ENCODE data around the genes RHBDD1, SCYGR3 and SCYGR8.

GRCh38 chr2:226763197-226763980, 36.2 kb downstream of the IRS1 start:
- RAMPAGE, long total RNA = no peak
- RRBS, 2 experiments = no CpG with 5 or more reads among the region's 4 CpGs
CAGE:
- cytosol, long polyA minus RNA = no peak
- cytosol, long polyA plus RNA = no peak
- long polyA plus RNA = no peak
- nucleolus, long total RNA = no peak
- nucleus, long polyA plus RNA = no peak
- nucleus, long total RNA = no peak

- RAMPAGE, long total RNA = start-site peak on the plus strand at chr2:226836036-226836146, 389 and 571 reads in 2 replicates
- RRBS, 2 experiments = under 1 to 1% methylated on average over 28 to 33 of the region's 85 CpGs
CAGE:
- cytosol, long polyA minus RNA = start-site peak on the minus strand at chr2:226835907-226835913, 21 reads; start-site peak on the plus strand at chr2:226836054-226836106, 168 reads
- cytosol, long polyA plus RNA = no peak
- long polyA plus RNA = no peak
- nucleolus, long total RNA = no peak
- nucleus, long polyA plus RNA = no peak
- nucleus, long total RNA = no peak
These were observed at the start of gene RHBDD1 for GRCh38 chr2:226835245-226836236. RHBDD1 (plus strand) TSS chr2:226836054.

DNA sequence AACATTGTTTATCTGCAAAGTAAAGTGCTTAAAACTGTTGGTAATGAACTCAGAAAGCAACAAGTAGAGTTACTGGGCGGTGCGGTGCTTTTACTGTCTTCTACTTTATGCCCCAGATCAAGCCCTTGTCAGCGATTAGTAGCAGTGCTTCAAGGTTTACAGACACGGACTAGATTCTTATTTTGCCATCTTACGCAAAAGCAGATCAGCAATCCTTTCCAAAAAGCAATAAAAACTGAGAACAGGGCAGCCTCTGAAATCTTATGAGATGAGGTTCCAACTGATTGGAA, 15.5 kb downstream of the COL4A3 start:
- RAMPAGE, long total RNA = no peak
- RRBS, 2 experiments = no CpG with 5 or more reads among the region's 5 CpGs
CAGE:
- cytosol, long polyA minus RNA = no peak
- cytosol, long polyA plus RNA = no peak
- long polyA plus RNA = no peak
- nucleolus, long total RNA = no peak
- nucleus, long polyA plus RNA = no peak
- nucleus, long total RNA = no peak

DNA sequence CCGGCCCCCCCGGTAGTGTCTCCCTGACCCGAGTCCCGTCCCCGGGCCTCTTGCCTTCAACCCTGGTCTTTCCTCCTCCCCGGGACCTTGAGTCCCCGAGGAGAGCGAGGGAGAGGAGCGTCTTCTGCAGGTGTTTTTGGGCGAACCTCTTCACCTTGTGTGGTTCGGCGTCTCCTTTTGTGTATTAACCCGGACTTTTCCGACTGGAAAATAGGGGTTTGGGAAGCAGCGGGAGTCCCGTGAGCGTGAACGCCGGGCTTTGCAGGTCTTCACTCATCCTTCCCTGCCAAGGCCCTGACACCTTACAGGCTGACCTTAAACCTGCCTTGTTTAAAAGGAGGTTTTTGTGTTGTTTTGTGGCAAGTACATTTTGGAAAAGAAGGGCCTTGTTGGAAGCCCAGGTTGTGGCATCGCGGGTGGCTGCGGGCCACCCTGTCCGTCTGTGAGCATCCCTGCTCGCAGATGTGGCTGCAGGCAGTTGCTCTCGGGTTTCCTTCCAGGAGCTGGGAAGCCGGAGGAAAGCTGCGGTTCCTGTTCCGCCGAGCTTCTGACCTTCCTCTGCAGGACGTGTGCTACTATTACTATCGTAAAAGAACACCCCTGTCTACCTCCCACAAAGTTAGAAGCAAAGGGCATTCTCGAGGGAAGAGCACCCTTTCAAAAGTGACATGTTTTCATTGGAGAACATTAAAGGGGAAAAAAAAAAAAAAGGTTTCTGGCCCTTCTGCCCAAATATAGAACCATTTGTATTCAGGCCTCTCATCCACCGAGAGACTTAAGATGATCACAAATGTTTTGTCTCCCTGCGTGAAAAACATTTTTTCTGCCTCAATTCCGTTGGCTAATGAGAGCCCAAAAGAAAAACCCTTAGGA, 716 bp downstream of the MFF start:
- RAMPAGE, long total RNA = no peak
- RRBS, 2 experiments = 2% methylated on average over 7 to 12 of the region's 35 CpGs
CAGE:
- cytosol, long polyA minus RNA = no peak
- cytosol, long polyA plus RNA = no peak
- long polyA plus RNA = no peak
- nucleolus, long total RNA = no peak
- nucleus, long polyA plus RNA = no peak
- nucleus, long total RNA = no peak

DNA sequence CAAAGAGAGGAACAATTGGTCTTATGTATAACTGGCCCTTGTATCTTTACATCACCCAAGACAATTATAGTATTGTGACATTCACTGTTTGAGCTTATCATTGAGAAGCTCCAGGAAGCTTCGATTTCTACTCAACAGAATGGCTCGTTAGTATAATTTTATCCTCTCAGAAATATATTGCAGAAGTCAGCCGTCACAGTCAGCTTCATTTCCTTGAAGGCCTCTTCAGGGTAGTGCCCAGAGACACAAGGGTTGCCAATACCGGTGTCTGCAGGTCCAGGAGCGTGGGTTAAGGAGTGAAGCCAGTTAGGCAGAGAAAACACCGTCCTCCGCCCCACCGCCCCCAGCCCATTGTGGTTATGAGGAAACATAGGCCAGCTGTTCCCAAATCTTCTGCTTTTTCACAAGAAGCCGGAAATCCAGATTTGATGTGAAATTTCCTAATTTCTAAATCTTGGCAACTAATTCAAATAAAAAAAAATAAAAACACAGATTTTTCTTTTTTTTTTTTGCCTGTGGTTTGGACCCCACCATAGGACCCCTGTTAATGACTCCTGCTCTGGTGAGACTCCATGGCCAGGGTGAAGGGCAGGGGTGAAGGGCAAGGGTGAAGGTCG, 28.4 kb upstream of the SCYGR1 start:
- RAMPAGE, long total RNA = no peak
- RRBS, 2 experiments = no CpG with 5 or more reads among the region's 10 CpGs
CAGE:
- cytosol, long polyA minus RNA = no peak
- cytosol, long polyA plus RNA = no peak
- long polyA plus RNA = no peak
- nucleolus, long total RNA = no peak
- nucleus, long polyA plus RNA = no peak
- nucleus, long total RNA = no peak

DNA sequence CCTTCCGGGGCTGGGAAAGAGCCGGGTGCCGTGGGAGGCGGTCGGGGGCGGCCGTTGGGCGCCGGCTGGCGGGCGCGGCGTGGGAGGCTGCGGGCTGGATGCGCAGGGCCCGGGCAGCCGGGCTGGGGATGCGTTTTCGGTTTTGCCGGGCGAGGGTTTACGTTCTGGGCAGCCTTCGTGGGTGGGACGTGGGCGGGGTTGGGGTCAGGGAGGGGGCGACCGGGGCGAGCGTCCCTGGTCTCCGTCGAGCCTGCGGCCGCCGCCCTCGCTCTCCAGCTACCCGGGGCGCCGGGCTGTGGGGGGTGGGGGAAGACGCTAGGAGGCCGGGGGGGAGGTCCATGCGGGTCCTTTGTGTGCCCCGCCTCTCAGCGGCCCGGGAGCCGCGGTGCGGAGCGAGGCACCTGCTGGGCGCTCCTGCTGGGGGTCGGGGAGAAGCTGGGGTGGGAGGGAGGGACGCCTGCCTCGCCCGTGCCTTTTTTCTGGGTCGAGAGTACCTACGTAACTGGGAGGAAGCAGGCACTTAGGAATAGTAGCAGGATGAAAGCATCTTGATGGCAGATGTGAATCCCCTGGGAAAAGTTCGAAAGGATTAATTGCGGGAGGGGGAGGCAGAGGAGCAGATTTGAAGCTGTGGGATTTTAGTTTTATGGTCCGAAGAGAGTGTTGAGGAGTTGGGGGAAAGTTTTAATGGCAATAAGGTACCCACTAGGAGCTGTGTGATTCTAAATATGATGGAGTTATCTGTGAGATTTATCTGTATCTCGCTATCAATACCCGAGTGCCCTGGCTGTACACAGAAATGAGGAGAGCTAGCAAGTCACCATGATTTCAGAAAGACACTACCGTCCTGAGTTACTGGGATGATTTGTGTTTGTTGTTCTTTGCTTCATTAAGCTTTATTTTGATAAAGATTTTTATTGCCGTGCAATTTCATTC, 973 bp downstream of the AGFG1 start:
- RAMPAGE, long total RNA = no peak
- RRBS, 2 experiments = 1 to 2% methylated on average over 37 to 39 of the region's 62 CpGs
CAGE:
- cytosol, long polyA minus RNA = no peak
- cytosol, long polyA plus RNA = no peak
- long polyA plus RNA = no peak
- nucleolus, long total RNA = start-site peak on the minus strand centred at position 135 of the sequence, 7 bp wide, 6 reads
- nucleus, long polyA plus RNA = start-site peak on the plus strand centred at position 298 of the sequence, 373 bp wide, 17 and 33 reads in 2 replicates
- nucleus, long total RNA = no peak

DNA sequence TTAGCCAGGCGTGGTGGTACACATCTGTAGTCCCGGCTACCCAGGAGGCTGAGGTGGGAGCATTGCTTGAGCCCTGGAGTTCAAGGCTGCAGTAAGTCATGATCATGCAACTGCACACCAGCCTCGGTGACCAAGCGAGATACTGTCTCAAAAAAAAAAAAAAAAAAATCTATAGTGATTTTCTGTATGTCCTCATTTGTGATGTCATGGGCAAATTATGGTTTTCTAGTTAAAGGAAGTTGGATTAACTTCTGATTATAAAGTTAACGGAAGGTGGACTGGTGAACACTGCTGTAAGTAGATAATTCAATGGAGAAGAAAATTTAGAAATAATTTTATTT, 23.4 kb downstream of the AGFG1 start:
- RAMPAGE, long total RNA = no peak
- RRBS, 2 experiments = no CpG with 5 or more reads among the region's 5 CpGs
CAGE:
- cytosol, long polyA minus RNA = no peak
- cytosol, long polyA plus RNA = no peak
- long polyA plus RNA = no peak
- nucleolus, long total RNA = no peak
- nucleus, long polyA plus RNA = no peak
- nucleus, long total RNA = no peak

DNA sequence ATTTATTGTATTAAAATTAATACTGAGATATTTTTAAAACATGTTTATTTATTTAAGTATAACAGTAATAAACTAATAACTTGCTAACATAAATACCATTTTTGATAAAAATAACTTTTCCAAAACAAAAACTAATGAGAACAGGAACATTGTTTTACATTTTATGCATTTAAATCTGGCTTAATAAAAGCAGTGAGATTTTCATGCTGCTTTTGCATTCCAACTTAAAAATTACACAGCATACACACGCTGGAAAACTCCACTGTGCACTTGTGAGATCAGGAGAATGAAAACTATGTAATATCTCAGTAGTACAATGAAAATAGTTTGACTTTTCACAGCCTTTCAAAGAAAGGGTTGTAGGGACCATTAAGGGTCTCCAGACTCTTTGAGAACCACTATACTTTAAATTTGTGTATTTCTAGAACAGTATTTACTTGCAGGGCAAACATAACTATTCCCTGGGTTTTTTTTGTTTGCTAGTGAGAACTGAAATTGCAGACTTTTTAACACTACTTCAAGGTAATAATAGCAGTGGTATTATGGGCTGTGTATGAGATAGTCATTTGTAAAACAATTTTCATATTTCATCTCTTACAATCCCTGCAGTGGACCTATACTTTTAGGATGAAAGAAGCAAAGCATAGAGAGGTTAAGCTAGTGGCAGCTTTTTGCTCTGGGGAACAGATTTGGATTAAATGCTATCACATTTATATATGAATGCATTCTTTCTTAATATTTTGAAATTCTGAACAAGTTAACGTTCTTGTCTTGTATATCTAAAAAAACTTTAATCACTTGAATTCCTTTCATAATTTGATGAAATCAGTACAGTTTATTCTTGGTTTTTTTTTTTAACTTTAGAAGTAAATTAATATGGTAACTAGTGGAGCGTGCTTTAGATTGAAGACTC, 40.9 kb upstream of the SCYGR2 start:
- RAMPAGE, long total RNA = no peak
- RRBS, 2 experiments = no CpG with 5 or more reads among the region's 3 CpGs
CAGE:
- cytosol, long polyA minus RNA = start-site peak on the plus strand centred at position 127 of the sequence, 8 bp wide, 41 reads
- cytosol, long polyA plus RNA = no peak
- long polyA plus RNA = no peak
- nucleolus, long total RNA = no peak
- nucleus, long polyA plus RNA = no peak
- nucleus, long total RNA = no peak

- RAMPAGE, long total RNA = no peak
- RRBS, 2 experiments = no CpG with 5 or more reads among the region's 3 CpGs
CAGE:
- cytosol, long polyA minus RNA = no peak
- cytosol, long polyA plus RNA = no peak
- long polyA plus RNA = no peak
- nucleolus, long total RNA = no peak
- nucleus, long polyA plus RNA = no peak
- nucleus, long total RNA = no peak
These were observed at the start of gene SCYGR3 for GRCh38 chr2:227614767-227615021. SCYGR3 (minus strand) TSS chr2:227614840.

DNA sequence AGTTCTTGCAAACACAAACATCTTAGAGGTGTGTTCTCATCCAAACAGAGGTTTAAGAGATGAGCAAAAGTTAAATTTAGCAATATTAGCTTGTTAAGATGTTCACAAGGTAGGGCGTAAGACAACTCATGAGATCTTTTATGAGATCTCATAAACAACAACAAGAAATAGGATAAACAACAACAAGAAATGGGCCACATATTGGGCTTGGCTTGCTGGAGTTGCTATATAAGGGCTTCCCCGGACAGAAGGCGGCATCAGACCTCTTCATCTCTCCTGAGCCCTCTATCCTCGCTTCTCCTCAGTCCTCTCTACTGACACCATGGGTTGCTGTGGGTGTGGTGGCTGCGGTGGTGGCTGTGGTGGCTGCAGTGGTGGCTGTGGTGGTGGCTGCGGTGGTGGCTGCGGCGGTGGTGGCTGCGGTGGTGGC, at the start of gene SCYGR8:
Gene SCYGR8, plus strand, starts transcription at position 323 of the 430 bp plus-strand sequence.
- RAMPAGE, long total RNA = no peak
- RRBS, 2 experiments = no CpG with 5 or more reads among the region's 9 CpGs
CAGE:
- cytosol, long polyA minus RNA = no peak
- cytosol, long polyA plus RNA = no peak
- long polyA plus RNA = no peak
- nucleolus, long total RNA = no peak
- nucleus, long polyA plus RNA = no peak
- nucleus, long total RNA = no peak

DNA sequence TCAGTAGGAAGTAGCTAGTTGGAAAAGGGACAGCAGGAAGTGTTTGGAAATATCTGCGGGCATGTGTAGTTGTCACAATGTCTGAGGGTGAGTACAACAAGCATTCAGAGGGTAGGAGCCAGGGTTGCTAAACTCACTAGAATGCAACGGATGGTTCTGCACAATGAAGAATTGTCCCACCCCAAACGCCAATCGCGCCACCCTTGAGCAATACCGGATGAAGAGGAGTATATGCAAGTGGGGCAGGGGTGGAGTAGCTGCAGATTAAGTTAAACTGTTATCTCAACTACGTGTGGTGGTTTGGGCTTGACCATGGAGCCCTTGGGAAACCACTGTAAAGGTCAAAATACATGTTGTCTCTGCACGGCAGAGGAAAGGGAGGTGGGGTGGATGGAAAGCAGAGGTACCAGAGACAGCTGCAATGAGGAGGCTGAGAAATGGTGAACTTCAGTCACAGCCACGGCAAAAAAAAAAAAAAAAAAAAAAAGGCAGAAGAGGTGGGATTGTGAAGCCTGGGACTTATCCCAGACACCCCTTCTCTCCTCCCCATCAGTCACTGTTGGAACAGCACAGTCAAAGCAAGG, 5.2 kb downstream of the CCL20 start:
- RAMPAGE, long total RNA = no peak
- RRBS, 2 experiments = no CpG with 5 or more reads among the region's 9 CpGs
CAGE:
- cytosol, long polyA minus RNA = no peak
- cytosol, long polyA plus RNA = no peak
- long polyA plus RNA = no peak
- nucleolus, long total RNA = no peak
- nucleus, long polyA plus RNA = no peak
- nucleus, long total RNA = no peak

DNA sequence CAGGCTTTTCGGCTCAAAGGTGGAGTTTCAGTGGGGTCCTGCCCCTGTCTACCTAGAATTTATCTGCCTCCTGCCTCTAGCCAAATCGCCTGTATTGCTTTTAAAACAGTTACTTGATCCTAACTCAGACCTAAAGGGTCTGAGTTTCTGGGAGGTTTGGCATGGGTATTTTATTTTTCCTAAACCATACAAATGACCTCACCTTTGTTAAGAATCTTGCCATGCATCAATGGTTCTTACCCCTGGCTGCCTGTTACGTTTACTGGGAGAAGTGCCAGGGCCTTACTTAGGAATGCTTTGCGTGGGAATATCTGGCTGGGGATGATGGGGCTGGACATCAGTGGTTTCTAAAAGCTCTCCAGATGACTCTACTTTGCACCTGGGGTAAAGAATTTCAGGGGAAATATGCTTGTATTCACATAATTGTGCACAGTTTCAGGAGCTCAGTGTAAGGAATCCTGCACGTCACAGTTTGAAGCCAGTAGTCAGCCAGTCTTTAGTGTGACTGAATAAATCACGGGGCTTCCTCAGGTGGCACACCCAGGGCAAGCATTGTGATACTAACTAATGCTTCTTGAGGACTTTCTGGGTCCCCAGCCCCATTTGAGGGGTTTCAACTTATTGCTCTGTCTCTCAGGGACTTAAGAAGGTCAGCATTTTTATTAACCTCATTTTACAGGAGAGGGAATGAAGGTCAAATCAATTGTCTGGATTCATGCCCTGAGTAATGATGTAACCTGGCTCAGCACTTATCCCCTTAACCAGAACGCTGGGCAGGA, 18.2 kb upstream of the DAW1 start:
- RAMPAGE, long total RNA = no peak
- RRBS, 2 experiments = no CpG with 5 or more reads among the region's 7 CpGs
CAGE:
- cytosol, long polyA minus RNA = no peak
- cytosol, long polyA plus RNA = no peak
- long polyA plus RNA = no peak
- nucleolus, long total RNA = no peak
- nucleus, long polyA plus RNA = no peak
- nucleus, long total RNA = no peak

GRCh38 chr2:228611122-228611719, 429.7 kb upstream of the SPHKAP start:
- RAMPAGE, long total RNA = no peak
- RRBS, 2 experiments = no CpG with 5 or more reads among the region's 1 CpG
CAGE:
- cytosol, long polyA minus RNA = no peak
- cytosol, long polyA plus RNA = no peak
- long polyA plus RNA = no peak
- nucleolus, long total RNA = no peak
- nucleus, long polyA plus RNA = no peak
- nucleus, long total RNA = no peak

DNA sequence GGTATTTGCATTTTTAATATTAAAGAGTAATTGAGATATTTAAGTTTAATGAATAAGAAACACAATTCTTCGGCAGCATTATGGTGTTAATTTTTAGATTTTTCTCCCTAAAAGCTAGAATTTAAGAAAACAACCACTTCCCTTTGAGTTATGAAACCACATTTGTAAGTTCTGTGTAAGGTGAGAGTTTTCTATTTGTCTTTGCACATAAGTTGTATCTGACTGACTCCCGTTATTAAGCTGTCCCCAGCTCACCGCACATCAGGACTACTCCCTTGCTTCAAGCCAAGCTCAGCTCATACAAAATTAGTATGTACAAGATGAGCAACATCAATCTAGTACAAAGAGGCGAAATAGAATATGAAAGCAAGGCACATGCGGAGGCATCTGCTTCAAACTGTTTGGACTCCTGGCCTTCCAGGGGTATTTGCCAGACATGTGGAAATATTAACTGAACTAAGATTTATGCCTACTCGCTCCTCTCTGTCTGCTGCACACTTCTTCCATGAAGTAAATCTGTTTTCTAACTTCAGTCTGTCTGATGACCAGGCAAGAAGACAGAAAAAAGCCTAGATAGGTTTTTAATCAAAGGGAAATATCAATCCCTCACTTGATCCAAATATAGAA, 499.9 kb downstream of the PID1 start:
- RAMPAGE, long total RNA = no peak
- RRBS, 2 experiments = no CpG with 5 or more reads among the region's 6 CpGs
CAGE:
- cytosol, long polyA minus RNA = no peak
- cytosol, long polyA plus RNA = no peak
- long polyA plus RNA = no peak
- nucleolus, long total RNA = no peak
- nucleus, long polyA plus RNA = no peak
- nucleus, long total RNA = no peak

GRCh38 chr2:229078677-229079235, 192.3 kb downstream of the PID1 start:
- RAMPAGE, long total RNA = no peak
- RRBS, 2 experiments = no CpG with 5 or more reads among the region's 3 CpGs
CAGE:
- cytosol, long polyA minus RNA = no peak
- cytosol, long polyA plus RNA = no peak
- long polyA plus RNA = no peak
- nucleolus, long total RNA = no peak
- nucleus, long polyA plus RNA = no peak
- nucleus, long total RNA = no peak

DNA sequence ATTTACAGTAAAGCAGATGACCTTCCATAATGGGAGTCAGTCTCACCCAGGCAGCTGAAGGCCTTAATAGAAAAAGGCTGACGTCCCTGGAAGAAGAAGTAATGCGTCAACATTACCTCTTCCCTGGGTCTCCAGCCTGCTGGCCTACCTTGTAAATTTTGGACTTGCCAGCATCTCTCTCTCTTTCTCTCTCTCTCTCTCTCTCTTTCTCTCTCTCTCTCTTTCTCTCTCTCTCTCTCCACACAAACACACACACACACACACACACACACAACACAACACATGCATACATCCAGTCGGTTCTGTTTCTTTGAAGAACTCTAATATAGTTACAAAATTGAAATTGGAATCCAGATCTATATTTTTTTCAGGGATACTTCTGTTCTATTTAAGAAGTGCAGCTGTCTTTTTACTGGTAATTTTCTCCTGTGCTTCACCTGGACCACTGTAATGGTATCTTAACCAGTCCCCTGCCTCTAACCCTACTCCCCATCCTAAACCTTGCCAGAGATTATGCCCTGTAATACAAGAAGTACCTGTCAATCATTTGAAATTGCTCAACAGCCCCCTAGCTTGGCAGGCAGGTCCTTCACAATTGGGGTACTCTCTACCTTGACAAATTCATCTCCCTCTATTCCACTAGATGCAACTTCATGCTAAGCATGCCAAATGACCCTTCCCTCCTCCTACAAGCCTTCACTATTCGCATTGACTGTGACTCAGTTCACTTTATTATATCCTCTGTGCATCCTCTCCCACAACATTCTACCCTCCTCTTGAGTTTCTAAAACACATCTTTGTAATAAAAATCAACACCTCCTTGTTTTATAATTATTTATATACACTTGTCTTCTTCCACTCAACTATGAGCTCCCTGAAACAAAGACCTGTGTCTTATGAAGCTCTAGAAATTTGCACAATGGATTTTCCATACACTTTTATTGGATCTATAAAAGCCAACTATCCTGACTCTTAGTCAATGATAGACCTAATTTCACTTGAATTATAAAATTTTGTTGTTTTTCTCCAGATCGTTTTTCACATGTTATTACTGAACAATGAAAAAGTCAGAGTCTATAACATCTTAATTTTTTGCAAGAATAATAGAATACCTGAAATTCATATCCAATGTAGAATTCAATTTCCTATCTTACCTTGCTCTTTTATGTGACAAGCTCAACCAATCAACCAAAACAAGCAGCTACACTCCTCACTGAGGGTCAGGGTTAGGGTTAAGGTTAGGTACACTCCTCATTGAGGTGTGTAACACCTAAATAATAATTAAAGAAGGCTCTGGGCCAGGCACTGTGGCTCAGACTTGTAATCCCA, 156.7 kb downstream of the PID1 start:
- RAMPAGE, long total RNA = no peak
- RRBS, 2 experiments = no CpG with 5 or more reads among the region's 5 CpGs
CAGE:
- cytosol, long polyA minus RNA = no peak
- cytosol, long polyA plus RNA = no peak
- long polyA plus RNA = no peak
- nucleolus, long total RNA = no peak
- nucleus, long polyA plus RNA = no peak
- nucleus, long total RNA = no peak

DNA sequence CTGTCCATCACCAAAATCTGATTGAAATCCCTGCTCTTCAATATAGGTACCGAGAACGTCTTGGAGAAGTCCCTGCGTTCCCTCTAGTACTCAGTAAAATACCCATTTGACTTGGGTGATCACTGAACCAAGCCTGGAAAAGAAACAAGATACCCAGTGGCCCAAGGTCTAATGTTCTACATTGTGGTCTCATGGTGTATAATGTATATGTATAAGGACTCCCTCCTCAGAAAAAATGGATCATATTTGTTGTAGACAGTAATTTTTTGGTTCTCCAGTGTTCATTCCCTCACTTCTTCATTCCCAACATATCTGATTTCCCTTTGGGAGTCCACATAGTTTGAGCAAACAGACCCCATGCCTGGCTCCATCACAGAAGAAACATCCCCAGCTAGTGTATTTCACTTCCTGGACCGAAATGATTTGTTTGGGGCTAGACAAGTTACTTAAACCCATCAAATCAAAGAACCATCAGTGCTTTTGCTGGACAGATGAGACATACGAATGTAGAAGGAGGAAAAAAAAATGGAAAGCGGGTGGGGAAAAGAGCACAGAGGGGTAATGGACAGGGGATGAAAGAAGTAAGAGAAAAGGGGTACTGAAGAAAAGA, 132.6 kb downstream of the PID1 start:
- RAMPAGE, long total RNA = no peak
- RRBS, 2 experiments = no CpG with 5 or more reads among the region's 6 CpGs
CAGE:
- cytosol, long polyA minus RNA = no peak
- cytosol, long polyA plus RNA = no peak
- long polyA plus RNA = no peak
- nucleolus, long total RNA = no peak
- nucleus, long polyA plus RNA = no peak
- nucleus, long total RNA = no peak

DNA sequence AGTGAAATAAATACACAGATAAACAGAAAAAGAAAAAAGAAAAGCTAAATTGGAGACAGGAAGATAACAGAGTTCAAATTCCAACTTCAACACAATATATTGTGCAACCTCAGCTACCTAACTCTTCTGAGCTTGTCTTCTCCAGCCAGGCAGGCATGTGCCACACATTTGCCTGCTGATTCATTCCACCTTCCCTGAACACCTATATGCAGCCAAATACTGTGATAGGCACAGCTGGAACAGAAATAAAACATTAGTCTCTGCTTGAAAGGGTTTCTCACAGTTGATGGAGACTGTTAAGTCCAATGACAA, 110.8 kb downstream of the PID1 start:
- RAMPAGE, long total RNA = no peak
CAGE:
- cytosol, long polyA minus RNA = no peak
- cytosol, long polyA plus RNA = no peak
- long polyA plus RNA = no peak
- nucleolus, long total RNA = no peak
- nucleus, long polyA plus RNA = no peak
- nucleus, long total RNA = no peak

DNA sequence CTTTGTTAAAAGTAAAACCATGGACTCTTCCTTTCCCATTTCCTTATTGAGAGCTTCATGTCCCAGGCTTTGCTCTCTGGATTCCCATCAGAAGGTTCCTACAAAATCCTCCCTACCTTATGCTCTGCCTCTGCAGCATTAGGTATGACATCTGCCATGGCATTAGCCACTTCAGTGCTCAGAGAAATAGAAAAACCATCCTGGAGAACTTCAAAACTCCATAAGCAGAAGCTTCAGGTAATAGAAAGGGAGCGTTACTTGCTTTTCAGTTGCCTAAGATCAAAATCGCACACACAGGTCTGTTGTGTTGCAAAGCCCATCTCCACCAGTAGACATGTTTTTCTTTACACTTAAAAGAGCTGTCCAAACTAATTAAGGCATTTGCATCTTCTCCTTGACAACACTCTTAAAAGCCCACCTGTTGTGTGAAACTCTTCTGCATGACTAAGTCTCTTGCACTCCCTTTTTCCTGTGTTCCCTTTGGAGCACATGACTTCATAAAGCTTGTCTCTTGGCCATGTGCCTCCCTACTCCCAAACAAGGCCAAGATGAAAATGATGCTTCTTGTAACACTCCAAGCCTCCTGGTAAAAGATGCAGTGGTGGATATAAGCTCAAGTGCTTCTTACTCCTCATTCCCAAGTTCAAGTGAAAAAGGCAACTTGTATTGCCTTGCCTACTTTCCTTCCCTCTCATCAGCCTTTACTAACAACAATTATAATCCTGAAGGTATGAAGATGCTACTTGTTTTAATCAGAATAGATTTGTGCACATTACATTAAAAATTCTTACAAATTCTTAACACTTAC, 26.1 kb downstream of the PID1 start:
- RAMPAGE, long total RNA = no peak
- RRBS, 2 experiments = no CpG with 5 or more reads among the region's 2 CpGs
CAGE:
- cytosol, long polyA minus RNA = no peak
- cytosol, long polyA plus RNA = no peak
- long polyA plus RNA = no peak
- nucleolus, long total RNA = no peak
- nucleus, long polyA plus RNA = no peak
- nucleus, long total RNA = no peak

- RAMPAGE, long total RNA = no peak
- RRBS, 2 experiments = no CpG with 5 or more reads among the region's 17 CpGs
CAGE:
- cytosol, long polyA minus RNA = no peak
- cytosol, long polyA plus RNA = no peak
- long polyA plus RNA = no peak
- nucleolus, long total RNA = no peak
- nucleus, long polyA plus RNA = no peak
- nucleus, long total RNA = no peak
These were observed 1.4 kb downstream of the PID1 start for GRCh38 chr2:229269248-229270448.

Data from GM12878 (cell line).